ENCODE measurements around a stretch of chr5.

DNA sequence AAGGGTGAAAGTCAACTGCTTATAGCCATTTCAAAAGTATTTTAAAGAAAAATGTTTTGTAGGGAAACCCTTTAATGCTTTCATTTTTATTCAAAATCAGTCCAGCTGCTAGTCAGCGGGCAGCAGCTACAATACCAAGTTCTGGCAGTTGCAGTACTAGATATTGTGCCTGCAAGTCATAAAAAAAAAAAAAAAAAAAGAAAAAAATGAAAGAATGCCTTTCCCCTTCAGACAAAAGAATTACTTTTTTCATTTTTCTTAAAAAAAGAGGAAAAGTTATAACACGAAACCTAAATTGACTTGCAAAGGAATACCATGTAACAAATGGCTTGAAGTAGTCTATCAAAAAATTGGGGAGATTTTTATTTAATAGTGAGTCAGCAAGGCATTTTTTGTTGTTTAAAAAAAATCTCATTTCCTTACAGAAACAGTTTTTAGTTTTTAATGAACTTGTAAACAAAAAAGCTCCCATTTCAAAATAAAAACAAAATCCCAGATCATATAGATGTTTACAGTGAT is 55.6 kb downstream of the CSNK1A1 start:
- PRO-cap = no peak
- CAGE, long polyA plus RNA = no peak

GRCh38 chr5:149506908-149507435 is 44.3 kb downstream of the CSNK1A1 start:
- PRO-cap = no peak
- CAGE, long polyA plus RNA = no peak

- PRO-cap = no peak
- CAGE, long polyA plus RNA = no peak
Observed at GRCh38 chr5:149543914-149544654, 7.2 kb downstream of the CSNK1A1 start.

GRCh38 chr5:149549244-149549547 is 2.0 kb downstream of the CSNK1A1 start:
- PRO-cap = no peak
- CAGE, long polyA plus RNA = no peak

DNA sequence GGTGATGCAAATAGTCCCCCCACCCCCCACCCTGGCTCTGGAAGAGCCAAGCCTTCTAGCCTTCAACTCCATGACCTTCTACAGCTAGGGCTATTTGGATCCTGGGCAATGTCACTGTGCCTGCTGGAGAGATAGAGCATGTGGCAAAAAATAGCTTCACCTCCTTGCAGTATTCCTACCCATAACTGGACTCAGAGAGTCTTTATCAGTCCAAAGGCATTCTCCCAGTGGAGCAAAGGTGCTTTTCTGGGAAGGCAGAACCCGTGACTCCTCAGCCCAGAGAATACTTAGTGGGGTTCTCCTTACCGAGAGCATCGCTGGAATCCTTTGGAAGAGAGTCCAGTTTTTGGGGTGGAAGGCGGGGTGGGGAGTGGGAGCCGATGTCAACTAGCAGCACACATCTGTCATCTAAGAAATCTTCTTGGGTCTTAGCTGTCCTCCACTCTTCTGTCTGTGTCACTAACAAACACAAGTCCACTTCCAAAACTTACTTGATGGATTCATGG is 48.8 kb upstream of the PPARGC1B start:
- PRO-cap = no peak
- CAGE, long polyA plus RNA = no peak

DNA sequence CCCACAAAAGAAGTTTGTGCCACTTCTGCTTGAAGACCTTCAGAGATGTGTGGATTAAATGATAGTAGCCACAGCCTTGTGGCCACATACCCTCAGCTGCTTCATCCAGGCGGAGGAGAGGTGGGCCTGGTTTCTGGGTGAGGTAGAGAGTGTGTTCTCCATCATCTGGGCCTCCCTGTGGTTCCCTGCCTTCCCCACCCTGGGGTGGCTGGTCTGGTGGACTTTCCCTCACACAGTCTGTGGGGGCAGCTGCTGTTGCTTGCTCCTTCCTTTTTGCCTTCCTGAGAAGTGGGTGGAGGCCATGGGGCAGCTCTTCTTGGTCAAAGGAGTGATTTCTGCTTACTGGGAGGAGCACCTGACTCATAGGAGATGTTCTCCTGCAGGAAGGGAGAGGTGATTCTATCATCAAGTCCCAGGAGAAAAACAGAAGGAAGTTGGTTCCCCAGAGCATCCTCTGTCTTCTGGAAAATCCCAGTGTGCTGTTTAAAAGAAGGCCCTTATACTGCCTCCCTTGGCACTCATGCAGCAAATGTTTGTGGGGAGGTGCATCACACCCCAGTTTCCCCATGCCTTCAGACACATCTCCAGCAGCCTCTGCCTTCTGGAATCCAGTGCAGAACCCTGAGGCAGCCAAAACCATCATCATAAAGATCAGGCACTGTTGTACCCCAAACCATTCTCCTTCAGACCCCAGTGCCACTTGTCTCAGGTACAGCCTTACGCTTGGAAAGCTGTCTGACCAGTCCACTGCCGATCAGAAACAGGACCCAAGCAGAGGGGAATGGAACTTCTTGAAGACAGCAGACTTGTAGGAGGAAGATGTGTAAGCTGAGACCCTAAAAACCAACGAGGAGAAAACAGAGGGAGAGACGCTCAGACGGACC is 63.1 kb downstream of the PPARGC1B start:
- PRO-cap = no peak
- CAGE, long polyA plus RNA = no peak

DNA sequence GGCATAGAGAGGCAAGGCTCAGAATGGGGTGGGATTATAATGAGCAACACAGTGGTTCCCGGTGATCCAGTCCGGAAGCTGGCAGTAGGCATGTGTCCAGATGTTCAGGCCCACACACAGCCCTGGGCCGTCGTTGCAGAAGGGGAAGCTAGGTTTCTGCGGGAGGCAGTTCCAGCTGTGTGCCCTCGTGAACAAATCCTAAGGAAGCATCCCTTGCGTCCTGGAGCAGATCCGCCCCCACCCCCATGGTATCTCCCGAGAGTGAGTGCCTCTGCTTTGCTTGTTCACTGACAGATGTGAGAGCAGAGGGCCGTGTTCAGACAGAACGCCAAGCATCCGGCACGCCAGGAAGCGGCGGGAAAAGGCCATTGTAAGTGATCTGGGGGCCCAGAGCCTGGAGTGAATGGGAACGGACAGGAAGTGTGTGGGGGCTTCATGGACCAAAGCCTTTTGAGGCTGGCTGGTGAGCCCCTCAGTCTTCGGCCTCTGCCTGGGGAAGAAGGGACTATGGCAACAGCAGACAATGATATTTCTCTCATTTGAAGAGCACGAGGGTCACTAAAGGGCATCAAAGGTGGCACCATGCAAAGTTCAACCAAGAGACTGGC is 104.7 kb downstream of the PDE6A start:
- PRO-cap = no peak
- CAGE, long polyA plus RNA = no peak

- PRO-cap = no peak
- CAGE, long polyA plus RNA = no peak
Observed at GRCh38 chr5:149957958-149958348, 2.6 kb upstream of the SLC26A2 start.

- PRO-cap = no peak
- CAGE, long polyA plus RNA = no peak
Observed at GRCh38 chr5:150089023-150089259, 2.6 kb upstream of the CSF1R start.

DNA sequence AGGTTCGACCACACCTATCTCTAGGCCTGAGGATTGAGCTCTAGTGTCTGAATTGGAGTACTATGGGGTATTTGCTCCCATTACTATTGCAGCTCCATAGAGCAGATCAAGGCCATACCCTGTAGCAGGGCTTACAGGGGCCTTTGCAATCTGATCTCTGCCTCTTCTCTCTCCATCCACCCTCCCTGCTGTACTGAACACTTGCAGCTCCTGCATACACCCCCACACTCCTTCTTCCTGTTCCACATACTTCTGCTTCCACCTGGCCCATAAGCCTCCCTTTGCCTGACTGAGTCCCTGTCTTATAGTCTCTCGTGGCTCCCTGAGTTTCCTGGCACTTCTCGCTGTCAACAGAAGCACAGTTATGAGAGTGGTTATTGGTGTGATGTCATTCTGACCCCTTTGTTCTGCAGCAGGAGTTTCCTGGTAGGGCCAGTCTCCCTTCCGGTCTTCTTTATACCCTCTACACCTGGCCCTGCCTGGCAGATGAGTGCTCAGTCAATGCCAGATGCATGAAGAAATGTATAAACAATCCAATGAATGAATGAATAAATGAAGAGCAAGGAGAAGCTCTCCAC is 20.3 kb upstream of the CSF1R start:
- PRO-cap = no peak
- CAGE, long polyA plus RNA = no peak

DNA sequence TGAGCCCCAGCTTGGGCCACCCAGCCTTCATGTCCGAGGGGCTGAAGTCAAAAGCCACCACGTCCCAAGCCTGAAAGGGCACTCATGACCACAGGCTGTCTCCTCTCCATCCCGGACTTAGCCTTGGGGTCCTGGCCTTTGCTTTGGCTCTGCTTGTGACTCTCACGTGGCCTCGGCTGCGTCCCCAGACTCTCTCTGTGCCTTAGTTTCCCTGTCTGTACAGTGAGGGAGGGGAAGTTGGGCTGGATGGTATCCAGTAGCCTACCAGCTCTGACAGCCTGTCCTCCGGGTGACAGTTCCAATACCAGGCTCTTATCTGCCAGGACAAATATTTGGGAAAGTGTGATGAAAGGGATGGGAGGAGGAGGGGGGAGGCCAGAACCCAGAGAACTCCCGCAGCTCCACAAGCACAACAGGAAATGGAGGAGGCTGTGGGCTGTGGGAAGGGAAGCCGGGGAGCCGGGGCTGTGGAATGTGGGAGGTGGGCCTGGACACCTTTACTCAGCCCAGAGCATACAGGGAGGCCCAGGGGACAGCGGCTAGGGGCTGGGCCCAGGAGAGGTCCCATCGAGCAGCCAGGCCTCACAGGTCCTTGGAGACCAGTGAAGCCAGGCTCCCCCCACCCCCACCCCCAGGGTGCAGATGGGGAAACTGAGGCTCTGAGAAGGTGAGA is 18.4 kb downstream of the PDGFRB start:
- PRO-cap = no peak
- CAGE, long polyA plus RNA = no peak

GRCh38 chr5:150138447-150139267 is 17.0 kb downstream of the PDGFRB start:
- PRO-cap = no peak
- CAGE, long polyA plus RNA = no peak

- PRO-cap = no peak
- CAGE, long polyA plus RNA = no peak
Observed at GRCh38 chr5:150154073-150154808, 1.4 kb downstream of the PDGFRB start.

DNA sequence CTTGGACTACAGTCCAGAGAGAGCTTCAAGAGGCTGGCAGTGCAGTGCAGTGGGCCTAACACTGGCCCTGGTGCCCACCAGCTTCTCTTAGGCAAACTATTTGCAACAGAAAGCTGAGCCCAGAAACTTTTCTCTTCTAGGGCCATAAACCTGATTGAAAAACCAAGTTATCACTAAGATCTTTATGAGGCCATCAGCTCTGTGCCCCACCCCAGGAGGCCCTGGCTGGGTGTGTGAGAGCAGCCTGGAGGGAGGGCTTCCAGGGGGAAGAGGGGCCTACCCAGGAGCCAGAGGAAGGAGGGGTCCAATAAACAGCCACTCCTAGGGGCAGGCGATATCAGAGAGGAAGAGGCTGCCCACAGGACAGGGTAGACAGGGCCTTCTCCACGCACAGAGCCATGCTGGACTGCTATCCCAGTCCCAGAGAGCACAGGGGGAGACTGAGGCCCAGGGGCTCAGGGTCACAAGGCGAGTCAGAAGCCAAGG is 4.5 kb upstream of the CDX1 start:
- PRO-cap = no peak
- CAGE, long polyA plus RNA = no peak

GRCh38 chr5:150263674-150264347 is 25.8 kb downstream of the CAMK2A start:
- PRO-cap = no peak
- CAGE, long polyA plus RNA = no peak

DNA sequence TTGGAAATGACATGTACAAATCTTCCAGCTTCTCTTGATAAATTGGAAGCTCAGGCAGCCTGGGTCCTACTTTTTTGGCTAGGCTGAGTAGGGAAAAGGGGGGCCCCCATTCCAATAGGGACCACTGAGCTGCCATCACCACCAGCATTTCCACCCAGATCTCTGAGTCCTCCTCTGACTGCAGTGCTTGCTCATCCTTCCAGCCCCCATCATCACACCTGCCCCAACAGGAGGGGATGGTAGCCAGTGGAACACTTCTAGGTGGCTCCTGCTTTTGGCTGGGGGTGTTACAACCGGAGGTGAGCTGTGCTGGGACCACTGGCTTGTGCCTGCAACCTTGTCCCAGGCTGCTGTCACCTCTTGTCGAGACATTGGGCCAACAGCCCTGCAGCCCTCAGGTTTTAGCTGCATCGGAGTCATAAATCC is 24.9 kb downstream of the TCOF1 start:
- PRO-cap = no peak
- CAGE, long polyA plus RNA = no peak

GRCh38 chr5:150401461-150401648 is 11.4 kb downstream of the CD74 start:
- PRO-cap = unidirectional peak, minus-strand start at chr5:150401564
- CAGE, long polyA plus RNA = no peak

DNA sequence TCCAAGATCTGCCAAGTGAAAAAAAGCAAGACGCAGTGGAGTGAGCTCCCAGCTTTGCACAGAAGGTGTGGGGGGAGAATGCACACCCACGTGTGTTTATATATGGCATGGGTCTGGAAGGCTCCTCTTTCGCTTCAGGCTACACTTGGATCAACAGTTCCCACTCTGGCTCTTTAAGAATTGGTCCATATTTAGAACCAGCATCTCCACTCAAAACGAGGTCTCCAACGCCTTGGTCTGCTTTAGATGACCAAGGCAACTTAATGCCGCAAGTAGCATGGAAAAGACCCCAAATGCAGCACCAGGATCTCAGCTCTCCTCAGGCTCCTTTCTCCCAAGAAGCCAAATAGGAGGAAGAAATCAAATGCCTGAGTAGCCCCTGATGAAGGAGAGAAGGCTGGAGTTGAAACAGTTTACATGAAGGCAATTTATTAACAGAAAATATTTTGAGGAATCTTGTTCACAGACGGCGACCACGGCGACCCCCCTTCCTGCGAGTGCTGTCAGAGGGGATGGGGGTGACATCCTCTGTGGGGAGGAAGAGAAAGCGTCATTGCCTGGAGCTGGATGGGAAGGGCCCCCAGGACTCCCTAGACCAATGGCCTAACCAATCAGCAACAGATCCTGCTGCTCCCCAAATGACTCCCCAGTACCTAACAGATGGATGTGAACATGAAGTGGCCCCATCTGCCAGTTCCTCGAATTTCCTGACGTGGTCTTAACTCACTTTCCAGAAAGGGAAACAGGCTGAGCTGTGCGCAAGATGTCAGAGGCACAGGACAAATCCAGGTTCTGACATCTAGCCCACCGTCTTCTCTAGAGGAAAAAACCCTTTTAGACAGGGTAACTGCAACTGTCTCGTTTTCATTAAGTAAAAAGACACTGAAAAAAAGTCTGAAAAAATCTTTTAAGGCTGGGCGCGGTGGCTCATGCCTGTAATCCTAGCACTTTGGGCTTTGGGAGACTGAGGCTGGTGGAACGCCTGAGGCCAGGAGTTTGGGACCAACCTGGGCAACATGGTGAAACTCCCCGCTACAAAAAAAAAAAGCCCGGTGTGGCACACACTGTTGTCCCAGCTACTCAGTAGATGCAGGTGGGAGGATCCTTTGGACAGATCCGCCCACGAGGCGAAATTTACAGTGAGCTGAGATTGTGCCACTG is 5.3 kb downstream of the RPS14 start:
- PRO-cap = no peak
- CAGE, long polyA plus RNA = no peak

DNA sequence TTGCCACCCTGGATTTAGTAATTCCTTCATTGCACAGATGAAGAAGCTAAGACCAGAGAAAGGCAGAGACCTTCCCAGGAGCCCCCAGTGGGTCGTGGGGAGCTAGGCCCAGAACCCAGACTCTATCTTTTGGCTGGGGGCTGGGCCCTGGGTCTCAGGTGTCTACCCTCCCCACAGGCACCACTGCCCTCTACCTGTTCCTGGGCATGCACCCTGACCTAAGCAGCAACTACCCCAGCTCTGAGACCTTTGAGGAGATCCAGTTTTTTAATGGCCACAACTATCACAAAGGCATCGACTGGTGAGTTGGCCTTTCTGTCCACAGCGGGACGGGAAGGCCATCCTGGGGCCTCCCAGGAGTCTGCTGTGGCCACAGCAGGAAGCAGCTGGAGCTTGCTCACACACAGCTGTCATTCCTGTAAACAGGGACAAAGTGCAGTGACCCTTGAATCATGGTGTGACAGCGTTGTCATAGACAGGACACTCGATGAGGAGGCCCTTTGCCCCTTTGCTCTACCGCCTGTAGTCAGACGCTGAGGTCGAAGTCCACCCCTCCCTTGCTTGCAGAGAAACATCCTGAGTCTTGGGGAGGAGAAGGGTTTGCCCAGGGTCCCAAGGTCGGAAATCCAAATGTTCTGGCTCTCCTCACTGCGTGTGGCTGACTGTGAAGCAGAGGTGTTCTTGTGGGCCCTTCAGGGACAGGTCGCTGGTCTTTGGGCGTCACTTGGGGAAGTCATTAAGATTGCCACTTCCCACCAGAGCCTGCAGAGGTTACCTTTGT is 34.9 kb downstream of the NDST1 start:
- PRO-cap = no peak
- CAGE, long polyA plus RNA = no peak

- PRO-cap = no peak
- CAGE, long polyA plus RNA = no peak
Observed at GRCh38 chr5:150585649-150586432, 54.6 kb upstream of the SYNPO start.